ENCODE data around the genes NAA10, OPN1LW and F8A3.

GRCh38 chrX:153886716-153887654 is 1.0 kb upstream of the L1CAM start:
- RRBS: 33% methylated on average over 5 of the region's 30 CpGs

- RRBS: 12% methylated on average over 51 of the region's 113 CpGs
These were observed at the start of gene NAA10 for GRCh38 chrX:153934645-153935469. TSS of gene NAA10 (minus strand) at chrX:153935037.

DNA sequence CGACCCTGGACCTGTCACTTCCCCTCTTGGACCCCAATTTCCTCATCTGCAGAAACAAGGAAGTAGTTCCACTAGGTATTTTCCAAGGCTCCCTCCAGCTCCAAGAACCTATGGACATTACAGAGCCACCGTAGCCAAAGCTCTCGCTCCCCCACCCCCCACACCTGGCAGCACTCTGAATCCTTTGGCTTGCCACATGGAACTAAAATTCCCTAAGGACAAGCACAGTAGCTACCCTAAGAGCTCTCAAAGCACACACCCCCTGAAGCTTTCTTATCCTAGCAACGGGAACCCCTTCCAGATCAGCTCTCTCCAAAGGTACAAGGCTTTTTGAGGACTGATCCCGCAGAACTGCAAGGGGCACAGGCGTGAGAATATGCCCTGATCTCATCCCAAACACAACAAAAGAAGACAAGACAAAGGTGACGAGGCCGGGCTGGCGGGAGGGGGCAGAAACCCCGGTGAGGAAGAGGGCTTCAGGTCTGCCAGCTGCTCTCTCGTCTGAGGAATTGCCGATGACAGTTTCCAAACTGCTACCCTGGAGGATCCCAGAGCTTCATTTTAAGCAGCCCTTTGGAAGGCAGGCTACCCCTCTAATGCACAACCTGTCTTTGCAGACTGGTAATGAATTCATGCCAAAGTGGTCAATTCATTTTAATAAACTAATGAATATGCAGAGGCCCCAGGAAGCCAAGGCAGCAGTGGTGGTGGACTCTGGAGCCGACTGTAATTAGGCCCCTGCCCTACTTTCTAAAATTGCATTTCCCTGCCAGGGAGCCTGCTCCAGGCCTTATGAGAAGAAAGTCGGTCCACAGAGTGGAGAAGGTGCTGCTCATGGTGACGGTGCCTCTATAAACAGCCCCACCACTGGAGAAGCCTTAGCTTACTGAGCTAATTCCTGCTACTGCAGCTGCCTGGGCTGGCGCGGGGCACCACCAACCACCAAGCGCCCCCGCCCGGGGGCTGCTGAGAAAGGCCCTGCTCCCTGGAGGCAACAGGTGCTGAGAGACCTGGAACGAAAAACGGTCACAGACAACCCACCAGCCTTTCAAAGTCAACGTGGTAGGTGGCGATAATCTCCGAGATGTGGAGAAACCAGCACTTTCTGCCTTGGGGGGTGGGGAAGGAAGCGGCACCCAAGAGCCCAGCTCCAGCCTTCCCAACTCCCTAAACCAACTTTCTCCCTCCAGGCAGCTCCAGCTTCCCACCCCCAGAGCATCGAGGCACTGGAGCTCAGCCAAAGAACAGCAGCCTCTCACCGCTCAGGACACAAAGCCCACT is 3.2 kb downstream of the HCFC1 start:
- RRBS: no CpG with 5 or more reads among the region's 28 CpGs

- RRBS: no CpG with 5 or more reads among the region's 13 CpGs
These were observed 5.5 kb upstream of the IRAK1 start for GRCh38 chrX:154024993-154025824.

- RRBS: no CpG with 5 or more reads among the region's 9 CpGs
These were observed 20.5 kb upstream of the IRAK1 start for GRCh38 chrX:154040096-154040712.

DNA sequence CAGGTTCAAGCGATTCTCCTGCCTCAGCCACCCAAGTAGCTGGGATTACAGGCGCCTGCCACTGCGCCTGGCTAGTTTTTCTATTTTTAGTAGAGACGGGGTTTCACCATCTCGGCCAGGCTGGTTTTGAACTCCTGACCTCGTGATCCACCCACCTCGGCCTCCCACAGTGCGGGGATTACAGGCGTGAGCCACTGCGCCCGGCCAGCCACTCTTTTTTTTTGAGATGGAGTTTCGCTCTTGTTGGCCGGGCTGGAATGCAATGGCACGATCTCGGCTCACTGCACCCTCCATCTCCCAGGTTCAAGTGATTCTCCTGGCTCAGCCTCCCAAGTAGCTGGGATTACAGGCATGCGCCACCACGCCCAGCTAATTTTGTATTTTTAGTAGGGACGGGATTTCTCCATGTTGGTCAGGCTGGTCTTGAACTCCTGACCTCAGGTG is 32.9 kb upstream of the IRAK1 start:
- RRBS: no CpG with 5 or more reads among the region's 18 CpGs

- RRBS: no CpG with 5 or more reads among the region's 2 CpGs
These were observed 22.7 kb upstream of the OPN1LW start for GRCh38 chrX:154121390-154121747.

- RRBS: 17% methylated on average over 21 of the region's 55 CpGs
These were observed 7.4 kb upstream of the OPN1LW start for GRCh38 chrX:154136435-154137334.

GRCh38 chrX:154143999-154144493 is at the start of gene OPN1LW:
TSS of gene OPN1LW (plus strand) at chrX:154144243.
- RRBS: 16% methylated on average over 3 of the region's 20 CpGs

DNA sequence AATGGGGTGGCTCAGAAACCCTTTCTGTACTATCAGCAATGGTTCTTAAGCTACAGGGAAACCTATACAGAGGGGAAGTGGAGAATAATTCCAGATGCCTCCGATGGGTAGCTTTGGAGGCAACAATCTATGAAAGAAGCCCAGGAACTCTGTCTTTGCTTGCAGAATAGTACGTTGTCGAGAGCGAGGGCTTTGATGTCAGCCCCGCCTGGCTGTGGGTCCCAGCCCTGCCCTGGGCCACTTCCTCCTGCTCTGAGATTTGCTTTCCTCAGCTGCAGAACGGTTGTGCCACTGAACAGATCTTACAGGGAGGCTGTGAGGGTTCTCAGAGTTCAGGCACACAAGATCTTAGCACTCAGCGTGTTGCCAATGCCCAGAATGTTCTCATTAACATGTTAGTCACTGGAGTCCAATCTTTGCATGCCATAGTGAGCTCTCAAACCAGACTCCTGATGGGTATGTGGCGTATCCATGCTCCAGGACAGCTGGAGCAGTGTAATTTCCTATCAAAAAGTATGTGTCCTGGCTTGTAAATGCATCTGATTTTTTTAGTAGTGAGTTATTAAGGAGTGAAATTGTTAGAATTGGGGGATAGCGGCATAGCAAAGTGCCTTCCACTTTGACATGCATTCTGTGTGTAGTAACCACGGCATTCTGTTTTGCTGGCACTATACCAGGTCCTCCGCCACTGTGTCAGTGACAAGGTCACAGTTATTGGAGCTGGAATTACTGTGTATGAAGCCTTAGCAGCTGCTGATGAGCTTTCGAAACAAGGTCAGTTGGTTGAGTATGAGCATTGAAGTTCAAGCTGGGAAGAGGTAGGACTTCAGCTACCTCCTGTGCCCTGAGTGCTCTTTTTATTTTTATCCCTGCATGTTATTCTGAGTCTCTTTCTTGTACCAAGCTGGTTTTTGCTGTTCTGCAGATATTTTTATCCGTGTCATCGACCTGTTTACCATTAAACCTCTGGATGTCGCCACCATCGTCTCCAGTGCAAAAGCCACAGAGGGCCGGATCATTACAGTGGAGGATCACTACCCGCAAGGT is 31.6 kb downstream of the TKTL1 start:
- RRBS: no CpG with 5 or more reads among the region's 18 CpGs

GRCh38 chrX:154370523-154371406 is 3.7 kb downstream of the FLNA start:
- RRBS: 18% methylated on average over 38 of the region's 104 CpGs

DNA sequence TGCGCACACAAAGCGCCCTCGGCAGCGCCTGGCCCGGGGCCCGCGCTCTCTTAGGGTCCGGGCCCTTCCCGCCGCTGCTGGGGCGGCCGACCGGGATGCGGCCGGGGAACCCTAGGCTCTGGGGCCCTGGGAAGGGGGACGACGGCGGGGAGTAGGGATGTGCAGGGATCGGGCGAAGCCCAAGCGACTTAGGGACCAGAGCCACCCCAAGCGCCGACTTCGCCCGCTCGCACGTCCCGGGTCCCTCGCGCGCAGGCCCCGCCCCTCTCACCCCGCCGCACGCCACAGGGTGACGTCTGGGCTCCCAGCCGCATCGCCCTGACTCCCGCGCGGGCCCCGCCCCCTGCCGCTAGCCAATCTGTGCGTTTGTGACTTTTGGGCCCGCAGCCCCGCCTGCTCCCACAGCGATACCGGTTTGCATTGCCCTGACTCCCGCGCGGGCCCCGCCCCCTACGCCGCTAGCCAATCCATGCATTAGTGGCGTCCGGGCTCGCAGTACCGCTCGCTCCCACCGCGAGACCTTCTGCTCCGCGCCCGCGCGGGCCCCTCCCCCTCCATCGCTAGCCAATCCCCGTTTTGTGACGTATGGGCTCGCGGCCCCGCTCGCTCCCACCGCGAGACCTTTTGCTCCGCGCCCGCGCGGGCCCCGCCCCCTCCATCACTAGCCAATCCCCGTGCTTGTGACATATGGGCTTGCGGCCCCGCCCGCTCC is 533 bp upstream of the EMD start:
- RRBS: 22% methylated on average over 14 of the region's 85 CpGs

DNA sequence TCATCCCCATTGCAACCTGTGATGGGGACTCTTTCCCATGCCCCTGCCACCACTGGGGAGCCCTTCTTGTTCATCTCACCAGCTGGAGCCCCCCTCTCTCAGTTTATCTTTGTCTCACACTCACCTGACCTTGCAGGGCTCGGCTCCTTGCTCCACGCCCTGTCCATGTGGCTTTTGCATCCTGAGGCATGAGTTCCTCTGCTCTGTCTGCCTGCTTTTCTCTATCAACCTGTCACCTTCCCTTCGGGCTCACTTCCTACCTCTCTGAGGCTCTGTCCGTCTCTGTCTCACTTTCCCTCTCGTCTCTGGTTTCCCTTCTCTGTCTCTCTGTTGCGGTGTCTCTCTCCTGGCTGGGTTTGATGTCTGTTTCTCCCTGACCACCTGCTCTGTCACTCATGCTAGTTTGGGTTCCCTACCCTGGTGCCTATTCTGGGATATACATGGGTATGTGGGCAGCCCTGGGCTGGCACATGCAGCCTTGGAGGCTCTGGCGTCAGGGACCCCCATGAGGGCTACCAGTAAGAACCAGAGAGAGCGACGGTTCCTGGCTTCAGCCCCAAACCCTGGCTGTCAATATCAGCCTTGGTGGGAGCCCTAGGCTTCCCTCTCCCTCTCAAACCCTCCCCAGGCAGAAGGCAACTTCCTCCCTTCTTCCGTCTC is 490 bp downstream of the DNASE1L1 start:
- RRBS: no CpG with 5 or more reads among the region's 10 CpGs

- RRBS: no CpG with 5 or more reads among the region's 6 CpGs
These were observed 15.3 kb downstream of the GAB3 start for GRCh38 chrX:154735501-154736103.

- RRBS: no CpG with 5 or more reads among the region's 7 CpGs
These were observed 1.7 kb downstream of the GAB3 start for GRCh38 chrX:154748921-154749839.

GRCh38 chrX:154800705-154801295 is 4.5 kb downstream of the MPP1 start:
- RRBS: no CpG with 5 or more reads among the region's 5 CpGs

DNA sequence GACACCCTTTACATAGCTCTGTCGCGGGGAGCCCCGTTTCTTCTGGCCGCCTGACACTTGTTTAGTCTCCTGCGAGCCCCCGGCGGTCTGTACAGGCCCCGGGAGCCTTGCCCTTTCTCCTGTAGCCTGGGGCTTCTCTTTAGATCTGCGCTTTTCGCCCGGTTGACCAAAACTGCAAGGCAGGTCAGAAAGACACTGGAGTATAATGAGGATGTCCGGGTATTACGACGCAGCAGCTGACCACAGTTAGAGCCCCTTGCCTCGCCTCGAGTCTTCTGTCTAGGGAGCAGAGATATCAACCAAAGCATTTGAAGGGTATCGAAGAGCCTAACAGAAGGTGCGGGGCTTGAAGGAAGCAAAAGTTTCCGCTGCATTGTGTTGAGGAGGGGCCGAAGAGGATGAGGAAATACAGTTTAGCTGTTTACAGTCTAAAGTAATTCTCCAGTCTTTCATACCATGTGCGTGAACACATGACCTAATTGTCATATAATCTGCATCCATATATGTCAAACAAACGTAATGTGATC is 525 bp downstream of the BRCC3 start:
- RRBS: 12% methylated on average over 5 of the region's 22 CpGs

- RRBS: 62% methylated on average over 5 of the region's 22 CpGs
These were observed 15.8 kb downstream of the BRCC3 start for GRCh38 chrX:155087039-155087570.

GRCh38 chrX:155188974-155189405 is 27.3 kb upstream of the VBP1 start:
- RRBS: no CpG with 5 or more reads among the region's 5 CpGs

DNA sequence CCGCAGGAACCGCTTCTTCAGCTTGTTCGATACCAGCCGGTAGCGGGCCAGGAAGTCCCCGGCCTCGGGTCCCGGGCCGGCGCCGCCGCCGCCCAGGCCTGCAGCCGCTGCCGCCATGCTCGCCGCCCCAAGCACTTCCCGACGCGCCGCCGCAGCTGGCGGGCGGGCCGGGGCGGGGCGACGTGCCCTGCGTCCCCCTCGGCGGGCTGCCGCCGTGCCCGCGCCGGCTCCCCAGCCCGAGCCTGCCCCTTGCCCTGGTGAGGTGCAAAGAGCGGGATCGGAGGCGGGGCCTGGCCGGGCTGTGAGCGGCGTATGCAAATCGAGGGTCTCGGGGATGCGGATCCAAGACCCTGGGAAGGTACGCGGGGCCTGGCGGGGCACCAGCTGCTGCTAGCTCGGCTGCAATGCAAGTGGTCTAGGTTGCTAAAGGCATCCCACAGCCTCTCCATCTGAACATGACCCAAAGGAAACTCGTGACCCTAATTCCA is at the start of gene F8A3:
Gene F8A3 (minus strand): TSS at position 137 of the 488 bp plus-strand sequence.
- RRBS: no CpG with 5 or more reads among the region's 51 CpGs